AG09309 (cell line): ENCODE measurements around the gene F12.

GRCh38 chr5:176381448-176381853 is 6.9 kb downstream of the NOP16 start:
- RRBS, result no CpG with 5 or more reads among the region's 3 CpGs

GRCh38 chr5:176446954-176448077 is 869 bp upstream of the FAF2 start:
- RRBS, result 1% methylated on average over 17 of the region's 63 CpGs

DNA sequence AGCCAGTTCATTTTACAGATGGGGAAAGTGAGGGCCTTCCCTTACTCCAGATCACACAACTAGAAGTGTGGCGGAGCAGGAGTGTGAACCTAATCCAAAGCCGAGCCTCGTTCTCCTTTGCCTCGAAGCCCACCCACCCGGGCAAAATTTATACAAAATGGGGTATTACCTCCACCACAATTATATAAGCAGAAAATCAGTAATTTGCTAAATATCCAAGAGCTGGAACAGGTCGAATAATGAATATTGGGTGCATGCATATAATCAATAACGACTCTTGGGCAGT is 1.0 kb upstream of the RNF44 start:
- RRBS, result no CpG with 5 or more reads among the region's 7 CpGs

- RRBS, result under 1% methylated on average over 7 of the region's 32 CpGs
Measured at GRCh38 chr5:176543759-176544385, 5.3 kb upstream of the CDHR2 start.

DNA sequence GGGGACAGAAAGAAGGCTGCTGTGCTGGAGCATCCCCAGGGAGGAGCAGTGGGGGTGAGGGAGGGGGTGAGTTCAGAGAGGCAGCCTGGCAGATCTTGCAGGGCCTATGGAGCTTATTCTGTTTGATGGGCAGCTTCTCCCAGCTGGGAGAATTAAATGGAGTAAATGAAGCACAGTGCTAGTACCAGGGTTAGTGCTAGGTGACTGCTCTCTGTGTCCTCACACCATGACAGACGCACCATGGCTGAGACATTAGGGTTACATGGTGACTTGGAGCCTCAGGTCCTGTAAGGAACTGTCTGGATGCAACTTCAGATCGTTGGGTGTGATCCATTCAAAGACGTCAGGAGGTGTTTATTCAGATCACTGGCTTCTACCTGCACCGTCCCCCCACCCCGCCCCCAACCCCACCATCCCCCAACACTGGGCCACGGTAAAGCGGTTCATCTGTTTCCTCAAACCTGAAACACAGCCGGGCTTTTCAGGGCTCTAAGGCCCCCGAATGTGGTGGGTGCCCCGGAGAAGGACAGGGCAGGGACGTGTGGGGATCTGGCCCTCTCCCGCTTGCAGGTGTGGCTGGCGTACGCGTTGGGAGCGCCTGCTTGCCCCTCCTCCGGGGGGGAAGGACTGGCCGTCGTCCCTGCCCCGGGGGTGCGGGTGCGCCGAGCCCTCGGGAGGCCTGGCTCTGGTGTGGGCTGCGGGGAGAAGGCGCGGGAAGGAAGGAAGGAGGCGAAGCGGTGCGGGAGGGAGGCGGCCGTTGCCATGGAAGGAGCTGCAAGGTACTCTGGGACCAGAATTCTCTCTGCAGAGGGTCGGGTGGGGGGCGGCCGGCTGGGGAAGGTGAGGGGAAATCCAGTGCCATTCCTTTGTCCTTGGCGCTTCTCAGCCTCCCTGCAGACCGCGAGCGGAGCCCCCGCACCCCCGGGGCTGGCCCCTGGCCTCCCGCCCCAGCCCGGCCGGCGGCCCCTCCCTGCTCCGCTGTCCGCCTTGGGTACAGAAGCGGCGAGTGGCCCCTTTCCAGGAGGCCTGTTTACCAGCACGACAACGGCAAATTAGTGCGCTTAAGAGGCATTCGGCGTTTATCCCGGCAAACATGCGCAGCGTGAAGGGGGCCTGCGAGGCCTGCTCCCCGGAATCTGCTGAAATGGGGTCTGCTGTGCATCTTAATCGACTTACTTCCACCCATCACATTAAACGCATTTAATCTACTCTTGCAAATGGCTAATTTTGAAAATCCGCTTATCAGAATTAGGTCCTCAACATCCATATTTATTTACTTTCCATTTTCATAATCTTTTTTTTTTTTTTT is 67.2 kb upstream of the UNC5A start:
- RRBS, result 4% methylated on average over 19 of the region's 62 CpGs

DNA sequence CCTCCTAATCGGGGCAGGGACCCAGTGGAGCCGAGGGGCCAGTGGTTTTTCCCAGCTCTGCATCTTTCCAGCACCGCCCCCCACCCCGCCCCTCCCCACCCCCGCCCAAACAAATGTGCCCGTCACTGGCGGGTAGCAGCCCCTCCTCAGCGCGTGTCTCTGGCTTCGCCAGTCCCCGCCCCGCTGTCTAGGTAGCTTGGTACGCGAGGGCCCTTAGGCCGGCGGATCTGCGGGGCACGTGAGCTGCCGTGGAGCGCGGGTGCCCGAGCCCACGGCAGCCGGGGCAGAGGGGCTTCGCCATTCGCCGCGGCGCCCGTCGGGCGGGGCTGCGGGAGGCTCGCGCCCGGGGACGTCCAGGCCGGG is 7.1 kb downstream of the UNC5A start:
- RRBS, result 3% methylated on average over 22 of the region's 38 CpGs

- RRBS, result no CpG with 5 or more reads among the region's 18 CpGs
Measured at GRCh38 chr5:176823859-176824369, 13.6 kb downstream of the UNC5A start.

- RRBS, result no CpG with 5 or more reads among the region's 4 CpGs
Measured at GRCh38 chr5:177209520-177210012, 76.0 kb downstream of the NSD1 start.

DNA sequence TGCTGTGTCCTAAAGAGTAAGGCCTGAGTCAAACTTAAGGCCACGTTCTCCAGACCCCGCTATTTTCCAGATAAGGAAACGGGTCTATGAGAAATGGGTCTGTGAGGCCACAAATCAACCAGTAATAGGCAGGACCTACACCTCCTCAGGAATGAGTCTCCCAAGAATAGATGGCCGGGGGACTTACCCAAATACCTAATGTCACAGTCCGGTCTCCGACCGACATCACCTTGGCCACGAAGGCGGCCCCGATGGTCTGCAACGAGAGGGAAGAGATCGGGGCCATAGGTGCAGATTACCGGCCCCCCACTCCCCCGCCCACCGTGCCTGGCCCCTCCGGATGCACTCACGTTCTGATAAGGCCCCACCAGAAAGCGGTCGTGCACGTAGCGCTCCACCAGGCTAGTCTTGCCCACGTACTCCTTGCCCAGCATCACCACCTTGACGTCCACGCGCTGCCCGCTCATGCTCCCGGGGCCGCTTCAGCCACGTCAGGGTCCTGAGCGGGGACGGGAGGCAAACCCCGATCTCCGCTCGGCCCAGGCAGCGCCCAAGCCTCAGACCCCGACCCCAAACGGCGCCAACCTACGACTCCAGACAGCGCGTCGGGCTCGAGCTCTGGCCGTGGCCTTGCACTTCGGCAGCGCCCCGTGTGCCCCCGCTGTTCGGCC is 562 bp downstream of the RAB24 start:
- RRBS, result 5% methylated on average over 10 of the region's 49 CpGs

DNA sequence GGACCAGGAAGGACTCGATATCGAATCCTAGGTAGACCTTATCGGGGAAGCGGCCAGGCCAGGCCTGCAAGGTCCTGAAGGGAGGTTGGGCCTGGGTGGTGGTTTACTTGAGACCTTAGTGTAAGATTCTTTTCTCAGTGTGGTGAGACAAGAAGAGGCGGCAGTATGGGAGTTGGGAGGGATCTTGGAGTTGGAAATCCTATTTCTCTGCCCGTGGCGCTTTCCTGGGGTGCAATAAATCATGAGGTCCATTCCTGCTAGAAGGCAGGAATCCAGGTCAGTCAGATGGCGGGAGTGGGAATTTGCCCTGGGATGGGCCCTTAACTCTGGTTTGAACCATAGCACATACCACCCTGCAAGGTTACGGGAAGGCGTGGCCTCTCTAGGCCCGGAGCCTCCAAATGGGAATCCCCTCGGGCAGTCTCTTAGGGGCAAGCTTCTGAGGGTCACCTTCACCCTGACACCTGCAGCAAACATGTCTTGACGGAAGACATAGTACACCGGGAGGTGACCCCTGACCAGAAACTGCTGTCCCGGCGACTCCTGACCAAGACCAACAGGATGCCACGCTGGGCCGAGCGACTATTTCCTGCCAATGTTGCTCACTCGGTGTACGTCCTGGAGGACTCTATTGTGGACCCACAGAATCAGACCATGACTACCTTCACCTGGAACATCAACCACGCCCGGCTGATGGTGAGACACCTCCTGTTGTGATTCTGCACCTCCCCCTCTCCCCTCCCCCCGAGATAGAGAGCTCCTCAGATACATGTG is 743 bp downstream of the PRELID1 start:
- RRBS, result 14% methylated on average over 2 of the region's 24 CpGs

DNA sequence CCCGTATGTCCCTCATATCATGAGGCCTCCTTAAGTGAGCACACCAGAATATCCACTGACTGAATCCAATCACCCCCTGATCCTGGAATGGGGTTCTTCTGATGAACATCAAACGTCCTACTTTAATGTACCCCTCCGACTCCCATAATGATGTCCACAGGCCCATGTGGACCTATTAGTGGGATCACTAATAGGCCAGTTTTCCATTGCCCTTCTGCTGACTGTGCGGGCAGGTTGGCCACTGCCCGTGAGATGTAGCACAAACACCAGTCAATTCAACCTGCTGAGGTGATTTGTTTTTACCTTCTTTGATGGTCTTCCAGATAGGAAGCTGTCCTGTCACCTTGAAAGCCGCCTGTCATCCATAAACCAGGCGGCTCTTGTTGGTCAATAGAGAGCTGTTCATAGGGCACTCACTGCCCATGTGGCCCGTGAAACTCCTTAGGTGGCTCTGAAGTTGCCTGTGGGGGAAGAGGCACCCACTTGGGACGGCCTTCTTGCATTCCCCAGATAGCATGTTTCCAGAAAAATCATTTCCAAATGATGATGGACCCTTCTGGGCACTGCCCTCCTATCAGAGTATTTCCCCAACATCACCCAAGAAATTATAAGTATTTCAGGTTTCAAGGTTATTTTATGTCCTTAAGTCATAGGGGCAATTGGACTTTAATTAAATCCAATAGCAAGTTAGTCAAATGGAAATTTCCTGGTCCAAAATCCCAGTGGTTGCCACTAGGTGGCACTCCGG is 5.8 kb upstream of the MXD3 start:
- RRBS, result no CpG with 5 or more reads among the region's 10 CpGs

GRCh38 chr5:177319518-177320104 is 7.9 kb upstream of the MXD3 start:
- RRBS, result no CpG with 5 or more reads among the region's 4 CpGs

- RRBS, result no CpG with 5 or more reads among the region's 26 CpGs
Measured at GRCh38 chr5:177350509-177351522, 652 bp downstream of the LMAN2 start.

GRCh38 chr5:177362310-177363554 is 5.0 kb downstream of the RGS14 start:
- RRBS, result 4% methylated on average over 16 of the region's 69 CpGs

DNA sequence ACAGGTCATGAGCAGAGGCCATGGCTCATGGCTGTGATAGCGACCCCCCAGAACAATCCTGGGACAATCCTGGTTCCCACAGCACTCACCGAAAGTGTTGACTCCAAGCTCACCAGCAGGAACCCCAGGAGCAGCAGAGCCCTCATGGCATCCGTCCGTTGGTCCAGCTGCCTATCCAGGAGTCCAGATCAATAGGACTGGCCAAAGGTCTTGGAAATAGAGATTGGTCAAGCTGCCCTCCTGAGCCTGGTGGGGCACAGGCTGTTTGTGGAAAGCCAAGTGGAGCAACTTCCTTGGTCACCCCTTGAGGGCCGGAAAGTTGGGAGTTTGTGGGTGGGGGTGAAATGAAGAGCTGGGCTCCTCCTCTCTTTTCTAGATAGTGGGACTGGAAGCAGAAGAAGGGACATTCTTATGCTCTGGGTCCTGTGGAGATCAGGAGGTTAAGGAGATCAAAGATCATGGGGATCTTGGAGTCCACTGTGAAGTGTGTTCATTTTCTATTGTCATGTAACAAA is at the start of gene F12:
Gene F12, minus strand, starts transcription at position 183 of the 515 bp plus-strand sequence.
- RRBS, result no CpG with 5 or more reads among the region's 5 CpGs

DNA sequence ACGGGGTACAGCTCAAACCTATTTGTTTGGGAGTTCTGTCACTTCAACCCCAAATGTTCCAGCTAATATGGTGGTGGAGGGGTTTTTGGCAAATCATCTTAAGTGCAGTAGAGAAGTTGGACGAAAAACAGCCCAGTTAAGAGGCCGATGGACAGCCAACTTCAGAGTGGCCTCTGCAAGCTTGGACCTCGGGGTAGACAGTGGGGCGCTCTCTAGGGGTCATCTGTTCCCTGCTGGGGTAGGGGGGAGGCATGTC is 685 bp upstream of the PRR7 start:
- RRBS, result no CpG with 5 or more reads among the region's 5 CpGs

DNA sequence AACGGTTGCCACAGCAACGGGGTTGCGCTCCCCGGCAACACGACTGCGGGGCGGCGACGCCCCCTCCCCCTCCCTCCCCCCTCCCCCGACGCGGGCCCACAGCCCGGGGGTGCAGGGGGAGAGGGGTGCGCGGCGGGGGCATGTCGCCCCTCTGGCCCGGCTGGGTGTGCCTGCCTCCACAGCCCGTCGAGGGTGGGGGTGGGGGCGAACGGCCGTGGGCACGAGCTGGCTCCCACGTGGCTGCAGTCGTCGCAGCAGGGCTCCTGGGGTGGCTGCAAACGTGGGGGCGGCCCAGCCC is 525 bp downstream of the PRR7 start:
- RRBS, result 3% methylated on average over 18 of the region's 29 CpGs

DNA sequence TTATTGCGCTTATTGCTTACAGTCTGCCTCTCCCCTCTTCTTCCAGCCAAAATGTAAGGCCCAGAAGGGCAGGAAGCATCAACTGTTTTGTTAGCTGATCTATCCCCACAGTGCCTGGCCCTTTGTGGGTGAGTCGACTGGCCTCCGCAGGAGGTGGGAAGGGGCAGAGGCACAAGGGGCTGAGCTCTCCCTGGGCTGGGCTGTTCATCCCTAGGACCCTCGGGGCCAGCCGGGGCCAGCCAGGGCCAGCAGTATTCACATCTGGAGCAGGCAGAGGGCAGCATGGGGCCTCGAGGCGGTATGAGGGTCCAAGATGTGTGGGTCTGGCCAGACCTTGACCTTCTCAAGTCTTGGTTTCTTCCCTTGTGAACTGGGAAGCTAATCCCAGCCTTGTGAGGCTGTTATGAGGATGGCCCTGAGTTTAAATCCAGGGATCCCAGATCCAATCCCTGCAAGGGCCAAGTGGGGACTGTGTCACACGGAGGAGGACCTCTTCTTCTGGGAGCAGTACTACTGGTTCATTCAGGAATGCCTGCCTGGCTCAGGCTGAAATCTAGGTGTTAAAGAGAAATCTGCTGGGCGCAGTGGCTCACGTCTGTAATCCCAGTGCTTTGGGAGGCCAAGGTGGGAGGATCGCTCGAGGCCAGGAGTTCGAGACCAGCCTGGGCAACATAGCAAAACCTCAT is 11.8 kb upstream of the DBN1 start:
- RRBS, result no CpG with 5 or more reads among the region's 13 CpGs

GRCh38 chr5:177494180-177495321 is 2.9 kb downstream of the PDLIM7 start:
- RRBS, result no CpG with 5 or more reads among the region's 13 CpGs

DNA sequence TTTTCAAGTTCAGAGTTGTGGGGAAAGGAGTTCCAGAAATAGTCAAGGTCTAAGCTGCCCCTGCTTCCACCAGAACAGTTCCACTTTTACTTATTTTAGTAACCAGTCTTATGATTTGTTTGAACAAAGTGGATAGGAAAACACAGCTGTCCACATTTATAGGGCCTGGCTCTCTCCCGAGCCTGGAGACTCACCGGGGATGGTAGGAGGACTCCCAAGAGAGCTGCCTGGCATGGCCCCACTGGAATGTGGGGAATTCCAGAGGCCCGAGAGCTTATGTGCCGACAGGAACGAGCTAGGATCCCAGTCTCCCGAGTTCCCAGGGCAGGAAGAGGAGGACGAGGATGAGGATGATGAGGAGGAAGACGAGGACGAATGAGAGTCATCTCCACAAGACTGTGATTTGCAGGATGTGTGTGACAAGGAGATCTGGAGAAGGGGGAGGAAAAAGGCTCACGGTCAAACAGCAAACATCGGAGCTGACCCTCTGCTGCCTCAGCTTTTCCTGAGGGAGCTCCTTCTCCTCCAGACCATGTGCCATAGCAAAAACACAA is 16.6 kb downstream of the FAM193B start:
- RRBS, result no CpG with 5 or more reads among the region's 11 CpGs